Karpas-422 (cell line): ENCODE measurements around a stretch of chr9.

- PRO-cap, result no peak
- RAMPAGE, long total RNA, result no peak
Measured at GRCh38 chr9:120893449-120893940, 16.5 kb upstream of the PHF19 start.

GRCh38 chr9:120927423-120927818, 825 bp upstream of the TRAF1 start:
- PRO-cap, result no peak
- RAMPAGE, long total RNA, result no peak

DNA sequence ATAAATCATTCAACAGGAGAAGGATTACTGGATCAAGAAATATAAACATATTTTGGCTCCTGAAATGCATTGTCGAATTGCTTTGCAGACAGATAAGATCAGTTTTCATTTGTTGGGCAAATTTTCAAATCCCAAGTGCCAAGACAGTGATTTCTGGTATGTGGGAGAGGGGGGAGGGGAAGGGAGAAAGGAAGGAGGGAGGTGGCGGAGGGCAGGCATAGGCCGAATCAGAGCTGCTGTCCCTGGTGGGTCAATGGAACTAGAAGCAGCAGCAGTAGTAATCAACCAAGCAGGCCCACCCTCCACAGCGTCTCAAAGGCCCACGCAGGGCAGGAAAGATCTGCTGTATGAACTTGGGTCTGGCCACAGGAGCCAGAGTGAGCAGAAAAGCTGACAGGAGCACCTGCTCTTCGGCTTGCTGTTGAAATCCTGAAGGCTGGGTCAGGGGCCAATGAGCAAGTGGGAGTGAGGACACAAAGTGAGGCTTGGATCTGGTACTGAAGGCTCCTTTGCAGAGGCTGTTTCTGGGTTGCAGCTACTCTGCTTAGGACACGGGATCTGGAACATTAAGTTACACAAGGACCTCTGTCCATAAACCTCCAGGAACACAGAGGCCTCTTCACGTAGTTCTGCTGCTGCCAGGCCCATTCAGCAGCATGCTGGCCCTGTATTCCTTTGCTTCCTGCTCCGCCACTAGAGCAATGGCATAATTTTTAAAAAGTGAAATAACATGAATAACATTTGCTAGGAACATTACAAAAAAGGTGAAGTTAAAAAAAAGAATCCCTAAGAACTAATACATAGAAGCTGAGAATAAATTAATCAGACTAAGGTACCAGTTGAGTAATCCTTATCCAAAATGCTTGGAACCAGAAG, 16.0 kb upstream of the TRAF1 start:
- PRO-cap, result no peak
- RAMPAGE, long total RNA, result no peak

DNA sequence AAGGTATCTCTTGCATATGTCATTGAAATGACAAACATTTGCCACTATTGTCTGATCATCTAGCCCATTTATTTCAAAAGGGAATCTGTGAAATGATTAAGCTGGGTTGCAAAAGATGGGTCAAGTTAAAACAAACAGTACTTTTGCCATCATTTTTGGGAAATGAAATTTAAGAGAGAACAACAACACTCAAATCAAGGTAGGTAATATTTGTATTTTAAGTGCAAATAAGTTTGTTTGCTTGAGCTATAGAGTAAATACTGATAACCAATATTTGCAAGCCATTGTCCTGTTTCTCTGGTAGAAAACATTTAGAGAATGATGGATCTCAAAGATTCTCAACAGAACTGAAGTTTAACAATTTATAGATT, 1.6 kb upstream of the C5 start:
- PRO-cap, result no peak
- RAMPAGE, long total RNA, result no peak

GRCh38 chr9:121121524-121122134, 46.9 kb downstream of the CNTRL start:
- PRO-cap, result bidirectional peak, plus-strand start at chr9:121121801, minus-strand start at chr9:121121677
- RAMPAGE, long total RNA, result no peak

- PRO-cap, result no peak
- RAMPAGE, long total RNA, result no peak
Measured at GRCh38 chr9:121157463-121158376, 43.9 kb downstream of the RAB14 start.

DNA sequence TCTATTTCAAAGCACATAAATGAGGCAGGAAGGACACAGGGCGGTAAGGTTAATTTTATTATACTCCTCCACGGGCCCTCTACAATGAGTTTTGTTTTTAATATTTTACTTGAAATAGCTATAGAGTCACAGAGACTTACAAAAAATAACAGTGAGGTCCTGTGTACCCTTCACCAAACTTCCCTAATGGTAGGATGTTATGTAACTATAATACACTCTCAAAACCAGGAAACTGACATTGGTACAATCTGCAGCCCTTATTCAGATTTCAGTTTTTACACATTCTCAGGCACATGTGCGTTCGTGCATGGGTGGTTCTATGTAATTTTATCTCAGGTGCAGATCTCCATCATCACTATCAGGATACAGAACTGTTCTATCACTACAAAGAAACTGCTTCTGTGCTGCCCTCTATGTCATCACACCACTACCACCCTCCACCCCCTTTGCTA, 16.5 kb downstream of the RAB14 start:
- PRO-cap, result no peak
- RAMPAGE, long total RNA, result no peak

- PRO-cap, result no peak
- RAMPAGE, long total RNA, result no peak
Measured at GRCh38 chr9:121200262-121200822, 1.3 kb downstream of the RAB14 start.

GRCh38 chr9:121269371-121270221, 1.6 kb downstream of the GSN start:
- PRO-cap, result no peak
- RAMPAGE, long total RNA, result no peak

DNA sequence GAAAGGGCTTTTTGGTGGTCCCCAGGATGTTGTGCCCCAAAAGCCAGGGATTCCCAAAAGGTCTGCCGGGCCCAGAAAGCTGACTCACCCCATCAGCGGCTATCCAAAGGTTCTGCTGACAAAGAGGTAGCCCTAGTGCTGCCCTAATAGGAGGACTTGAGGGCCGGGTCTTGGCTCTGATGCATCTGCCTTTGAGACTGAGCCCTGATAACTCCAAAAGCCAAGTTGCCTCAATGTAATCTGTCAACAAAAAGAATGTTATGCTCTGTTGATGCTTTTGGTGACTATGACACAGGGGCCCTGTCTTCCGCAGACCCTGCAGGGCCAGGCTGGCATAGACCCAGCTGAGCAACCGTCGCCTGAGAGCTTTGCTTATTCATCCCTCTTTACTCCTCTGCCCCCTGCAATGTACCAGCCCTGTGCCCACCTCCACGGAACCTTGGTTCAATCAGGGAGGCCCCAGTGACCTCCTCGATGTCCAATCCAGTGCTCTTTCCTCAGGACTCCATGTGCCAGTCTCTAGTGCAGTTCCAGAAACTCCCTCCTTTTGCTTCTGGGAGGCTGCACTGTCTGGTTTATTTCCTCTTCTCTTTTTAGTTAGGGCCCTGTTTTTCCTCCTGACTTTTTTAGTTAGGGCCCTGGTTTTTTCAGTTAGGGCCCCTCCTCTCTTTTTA, 14.7 kb downstream of the GSN start:
- PRO-cap, result no peak
- RAMPAGE, long total RNA, result no peak

DNA sequence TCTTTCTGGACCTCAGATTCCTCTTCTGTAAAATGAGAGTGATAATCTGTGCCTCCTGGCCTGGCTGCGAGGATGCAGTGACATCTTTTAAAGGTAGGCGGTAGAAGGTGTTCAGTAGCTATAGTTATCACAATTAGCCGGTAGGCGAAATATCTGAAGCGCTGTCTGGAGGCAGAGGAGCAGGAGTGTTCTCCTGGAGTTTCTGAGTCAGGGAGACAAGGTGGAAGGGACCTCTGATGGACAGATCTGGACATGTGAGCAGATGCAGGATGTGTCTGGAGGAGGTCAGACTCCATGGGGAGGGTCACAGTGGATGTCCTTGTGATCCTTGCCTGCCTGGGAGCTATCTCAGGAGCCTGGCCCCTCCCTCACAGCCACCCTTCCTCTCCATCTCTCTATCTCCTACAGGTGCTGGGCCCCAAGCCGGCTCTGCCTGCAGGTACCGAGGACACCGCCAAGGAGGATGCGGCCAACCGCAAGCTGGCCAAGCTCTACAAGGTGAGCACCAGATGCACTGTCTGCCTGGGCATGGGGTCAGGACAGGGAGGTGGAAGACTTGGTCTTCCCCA, 45.6 kb downstream of the GSN start:
- PRO-cap, result no peak
- RAMPAGE, long total RNA, result no peak

DNA sequence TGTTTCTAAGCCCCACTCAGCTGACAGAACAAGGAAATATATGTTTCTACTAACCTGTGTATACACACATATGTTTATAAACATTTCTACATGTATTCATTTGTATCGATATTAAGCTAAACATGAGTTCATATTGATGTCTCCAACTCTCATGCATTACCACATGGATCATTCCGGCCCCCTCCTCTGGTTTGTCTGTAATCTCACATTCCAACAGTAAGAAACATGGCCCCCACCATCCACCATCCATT, 39.8 kb upstream of the STOM start:
- PRO-cap, result no peak
- RAMPAGE, long total RNA, result no peak

- PRO-cap, result no peak
- RAMPAGE, long total RNA, result no peak
Measured at GRCh38 chr9:121478932-121479653, 20.6 kb downstream of the GGTA1 start.

- PRO-cap, result no peak
- RAMPAGE, long total RNA, result no peak
Measured at GRCh38 chr9:121498333-121499193, 1.1 kb downstream of the GGTA1 start.

DNA sequence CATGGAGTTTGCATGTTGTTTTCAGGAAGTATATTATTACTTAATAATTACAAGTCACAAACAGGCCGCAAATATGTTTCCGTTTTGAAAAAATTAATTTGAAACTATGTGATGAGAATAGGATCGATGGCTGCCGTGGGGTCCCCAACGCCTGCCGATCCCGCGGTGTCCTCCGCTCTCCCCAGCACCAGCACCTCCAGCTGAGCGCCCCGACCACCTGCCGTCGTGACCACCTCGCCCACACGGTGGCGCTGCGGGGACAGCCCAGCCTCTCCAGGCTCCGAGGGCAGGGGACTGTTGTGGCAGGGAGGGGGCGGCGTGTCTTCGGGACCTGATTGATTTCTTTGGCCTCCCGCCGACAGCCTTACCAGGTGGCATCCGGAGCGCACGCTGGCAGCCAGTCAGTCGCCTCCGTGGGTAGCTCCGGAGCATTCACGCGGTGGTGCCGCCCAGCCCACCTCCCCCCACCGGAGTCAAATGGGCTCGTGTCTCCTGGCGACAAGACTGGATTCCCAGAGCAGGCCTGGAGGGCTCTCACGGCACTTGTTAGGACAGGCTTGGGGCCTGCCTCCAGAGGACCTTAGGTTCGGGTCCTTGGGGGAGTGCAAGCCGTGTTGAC, 50.9 kb upstream of the GGTA1 start:
- PRO-cap, result no peak
- RAMPAGE, long total RNA, result no peak

- PRO-cap, result no peak
- RAMPAGE, long total RNA, result no peak
Measured at GRCh38 chr9:121599237-121599917, 52.1 kb upstream of the DAB2IP start.

GRCh38 chr9:121601079-121601613, 50.3 kb upstream of the DAB2IP start:
- PRO-cap, result no peak
- RAMPAGE, long total RNA, result no peak

GRCh38 chr9:121622529-121623329, 28.7 kb upstream of the DAB2IP start:
- PRO-cap, result no peak
- RAMPAGE, long total RNA, result no peak

- PRO-cap, result no peak
- RAMPAGE, long total RNA, result no peak
Measured at GRCh38 chr9:121658789-121659190, 7.4 kb downstream of the DAB2IP start.

DNA sequence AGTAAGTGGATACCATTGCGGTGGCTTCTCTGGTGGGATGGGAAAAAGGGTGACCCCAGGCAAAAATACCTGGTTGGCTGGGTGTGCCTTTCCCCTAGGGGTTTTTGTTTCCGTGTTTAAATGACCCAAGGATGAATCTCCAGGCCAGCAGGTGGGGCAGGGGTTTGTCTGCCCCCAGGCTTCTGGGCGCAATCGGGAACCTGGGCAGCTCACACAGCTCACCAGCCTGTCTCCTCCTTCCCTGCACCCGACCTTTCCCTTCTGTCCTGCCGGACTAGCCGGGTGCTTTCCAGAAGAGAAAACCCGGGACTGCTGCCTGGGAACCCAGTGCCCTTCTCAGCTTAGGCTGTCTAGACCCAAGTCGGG, 84.3 kb downstream of the DAB2IP start:
- PRO-cap, result no peak
- RAMPAGE, long total RNA, result no peak